Heart left ventricle (tissue), 7 donors: ENCODE measurements around the genes HOMEZ and PSME1.

- PRO-cap, 6 experiments: no peak in any of the 6 experiments
- RAMPAGE, long total RNA, 2 experiments: no peak in any of the 2 experiments
- RRBS: no CpG with 5 or more reads among the region's 8 CpGs
Measured at GRCh38 chr14:23121295-23121886, 2.3 kb upstream of the CEBPE start.

DNA sequence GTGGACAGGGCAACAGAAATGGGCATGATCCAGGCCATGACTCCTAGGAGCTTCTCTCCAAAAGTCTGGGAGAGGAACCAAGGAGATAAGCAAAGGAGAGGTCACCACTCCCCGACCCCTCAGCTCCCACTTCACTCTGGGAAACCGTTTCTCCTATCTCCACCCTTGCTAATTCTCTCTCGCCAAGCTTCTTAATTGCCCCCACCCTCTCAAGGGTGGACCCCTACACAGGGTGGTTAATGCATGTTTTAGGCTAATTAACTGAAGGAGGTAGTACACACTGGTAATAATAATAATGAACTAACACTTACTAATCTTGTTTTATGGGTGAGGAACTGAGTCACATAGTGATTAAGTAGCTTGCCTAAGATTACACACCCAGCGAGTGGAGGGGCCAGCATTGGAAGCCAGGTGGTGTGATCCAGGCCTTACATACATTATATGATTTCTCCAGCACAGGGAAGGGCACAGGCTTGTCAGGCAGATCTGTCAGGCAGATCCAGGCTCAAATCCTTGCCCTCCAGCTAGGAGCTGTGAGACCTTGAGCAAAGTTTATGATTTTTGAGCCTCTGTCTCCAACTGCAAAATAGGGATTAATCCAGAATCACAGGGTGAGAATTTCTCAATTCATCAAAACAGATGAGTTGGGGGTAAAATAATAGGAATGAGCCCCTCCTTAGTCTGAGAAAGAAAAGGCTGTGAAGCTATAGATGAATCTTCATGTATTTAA, 19.1 kb upstream of the CEBPE start:
- PRO-cap, 6 experiments: no peak in any of the 6 experiments
- RAMPAGE, long total RNA, 2 experiments: no peak in any of the 2 experiments
- RRBS: no CpG with 5 or more reads among the region's 4 CpGs

GRCh38 chr14:23157408-23158041, 25.9 kb downstream of the SLC7A8 start:
- PRO-cap, 6 experiments: no peak in any of the 6 experiments
- RAMPAGE, long total RNA, 2 experiments: no peak in any of the 2 experiments
- RRBS: no CpG with 5 or more reads among the region's 5 CpGs

DNA sequence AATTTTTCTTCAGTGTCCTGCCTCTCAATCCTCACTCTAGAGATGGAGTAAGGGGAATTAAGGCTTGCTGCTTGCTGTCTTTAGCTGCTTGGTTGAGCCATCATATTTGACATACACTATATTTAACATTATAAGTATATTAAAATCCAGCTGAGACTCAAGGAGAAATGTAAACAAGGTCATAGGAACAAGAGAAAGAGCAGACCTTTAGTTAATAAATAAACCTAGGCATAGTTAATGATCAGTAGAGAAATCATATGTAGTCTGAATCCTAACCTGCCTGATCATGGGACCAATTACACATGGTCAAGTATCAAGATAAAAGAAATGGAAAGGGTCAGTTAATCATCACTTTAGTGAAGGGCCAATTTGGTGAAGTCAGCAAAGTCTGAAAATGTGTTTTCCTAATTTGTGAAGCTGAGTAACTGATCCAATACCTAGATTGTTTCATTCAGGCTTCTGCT, 7.5 kb downstream of the RNF212B start:
- PRO-cap, 6 experiments: no peak in any of the 6 experiments
- RAMPAGE, long total RNA, 2 experiments: no peak in any of the 2 experiments

DNA sequence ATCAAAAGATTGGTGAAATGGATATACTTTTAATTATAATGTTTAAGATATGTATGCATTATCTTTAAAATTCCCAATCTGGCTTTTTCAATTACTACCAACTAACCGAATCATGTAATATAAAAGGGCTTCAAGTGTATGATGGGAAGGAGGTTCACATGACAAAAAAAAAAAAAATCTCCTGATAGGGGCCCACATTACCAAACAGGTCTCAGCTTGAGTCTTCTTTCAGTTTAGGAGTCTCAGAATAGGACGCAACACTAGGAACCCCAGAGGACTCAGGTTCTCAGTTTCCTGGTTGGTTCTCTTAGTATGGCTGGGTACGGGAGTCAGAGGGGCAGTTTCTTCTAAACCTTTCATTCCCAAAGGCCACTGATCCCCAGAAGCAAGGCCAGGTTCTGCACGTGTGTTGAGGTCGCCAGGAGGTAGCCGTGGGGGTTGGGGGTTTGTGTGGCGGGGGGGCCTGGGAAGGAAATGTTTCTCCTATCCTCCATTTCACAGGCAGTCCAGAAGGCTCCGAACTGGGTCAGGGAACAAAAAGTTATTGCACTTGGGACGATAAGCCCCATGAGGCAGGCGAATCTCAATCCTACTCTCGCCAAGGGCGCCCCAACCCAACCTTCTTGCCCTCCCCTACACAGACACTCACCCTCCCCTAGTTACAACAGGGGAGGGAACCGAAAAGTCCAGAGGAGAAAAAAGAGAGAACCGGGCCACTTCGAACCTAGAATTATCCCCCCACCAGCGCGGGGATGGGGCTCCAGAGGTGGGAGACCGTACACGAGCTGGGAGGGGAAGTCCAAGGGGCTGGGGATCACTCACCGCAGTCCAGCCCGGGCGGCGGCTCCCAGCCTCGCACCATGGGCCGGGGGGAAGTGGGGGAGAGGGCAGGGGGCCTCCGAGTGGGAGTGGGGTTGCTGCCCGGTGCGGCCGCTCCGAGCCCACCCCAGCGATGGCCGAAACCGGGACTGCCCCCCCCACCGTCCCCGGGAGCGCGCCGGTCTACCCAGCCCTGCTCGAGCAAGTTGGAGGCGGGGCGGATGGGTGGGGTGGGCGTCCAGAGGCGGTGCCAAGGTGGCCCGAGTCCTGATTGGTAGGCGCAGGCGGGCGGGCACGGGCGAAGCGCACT, at the start of gene HOMEZ:
TSS of gene HOMEZ (minus strand) at position 1,042 of the 1,129 bp plus-strand sequence.
- PRO-cap, 6 experiments: peak in 6 of 6 experiments; most common plus-strand start position 231 of the sequence (in 1); most common minus-strand start position 970 of the sequence (in 2)
- RAMPAGE, long total RNA, 2 experiments: start-site peak on the minus strand in 2 of 2 experiments, centred at positions 979 to 1,015 of the sequence, 24 to 58 reads per replicate
- RRBS: 3% methylated on average over 9 of the region's 50 CpGs

DNA sequence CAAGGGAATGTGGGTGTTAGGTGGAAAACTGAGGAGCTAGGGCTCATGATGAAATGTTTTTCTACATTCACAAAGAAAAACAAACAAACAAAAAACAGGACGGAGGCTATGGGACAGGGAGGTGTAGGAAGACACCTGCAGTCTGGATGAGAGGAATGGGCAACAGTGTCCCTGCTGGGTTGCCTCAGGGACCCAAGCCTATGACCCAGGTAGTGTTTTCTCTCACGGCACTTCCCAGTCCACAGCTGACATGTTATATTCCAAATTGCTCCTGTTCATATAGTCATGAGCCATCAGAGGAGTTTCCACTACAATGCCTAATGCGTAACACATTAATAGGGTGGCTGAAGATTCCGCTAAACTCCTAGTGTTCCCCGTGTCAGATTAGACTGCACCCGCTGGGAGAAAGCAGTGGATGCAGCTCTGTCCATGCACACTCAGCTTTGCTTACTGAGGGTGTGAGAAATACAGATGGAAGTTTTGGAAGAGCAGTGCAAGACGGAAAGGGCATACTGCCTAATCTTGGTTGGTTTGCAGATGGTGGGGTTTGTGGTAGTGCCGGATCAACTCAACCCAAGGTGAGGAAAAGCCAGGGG, 5.7 kb downstream of the PPP1R3E start:
- PRO-cap, 6 experiments: peak in 1 of 6 experiments; most common minus-strand start position 252 of the sequence (in 1)
- RAMPAGE, long total RNA, 2 experiments: no peak in any of the 2 experiments
- RRBS: no CpG with 5 or more reads among the region's 8 CpGs

GRCh38 chr14:23310618-23311432, 4.2 kb downstream of the BCL2L2 start:
- PRO-cap, 6 experiments: no peak in any of the 6 experiments
- RAMPAGE, long total RNA, 2 experiments: no peak in any of the 2 experiments
- RRBS: no CpG with 5 or more reads among the region's 2 CpGs

- PRO-cap, 6 experiments: peak in 4 of 6 experiments; most common minus-strand start chr14:23388164 (in 2)
- RAMPAGE, long total RNA, 2 experiments: no peak in any of the 2 experiments
- RRBS: no CpG with 5 or more reads among the region's 11 CpGs
Measured at GRCh38 chr14:23387976-23388476, 11.2 kb downstream of the CMTM5 start.

GRCh38 chr14:23399132-23399592, 8.9 kb downstream of the MYH6 start:
- PRO-cap, 6 experiments: peak in 3 of 6 experiments; most common minus-strand start chr14:23399387 (in 2)
- RAMPAGE, long total RNA, 2 experiments: no peak in any of the 2 experiments
- RRBS: no CpG with 5 or more reads among the region's 5 CpGs

DNA sequence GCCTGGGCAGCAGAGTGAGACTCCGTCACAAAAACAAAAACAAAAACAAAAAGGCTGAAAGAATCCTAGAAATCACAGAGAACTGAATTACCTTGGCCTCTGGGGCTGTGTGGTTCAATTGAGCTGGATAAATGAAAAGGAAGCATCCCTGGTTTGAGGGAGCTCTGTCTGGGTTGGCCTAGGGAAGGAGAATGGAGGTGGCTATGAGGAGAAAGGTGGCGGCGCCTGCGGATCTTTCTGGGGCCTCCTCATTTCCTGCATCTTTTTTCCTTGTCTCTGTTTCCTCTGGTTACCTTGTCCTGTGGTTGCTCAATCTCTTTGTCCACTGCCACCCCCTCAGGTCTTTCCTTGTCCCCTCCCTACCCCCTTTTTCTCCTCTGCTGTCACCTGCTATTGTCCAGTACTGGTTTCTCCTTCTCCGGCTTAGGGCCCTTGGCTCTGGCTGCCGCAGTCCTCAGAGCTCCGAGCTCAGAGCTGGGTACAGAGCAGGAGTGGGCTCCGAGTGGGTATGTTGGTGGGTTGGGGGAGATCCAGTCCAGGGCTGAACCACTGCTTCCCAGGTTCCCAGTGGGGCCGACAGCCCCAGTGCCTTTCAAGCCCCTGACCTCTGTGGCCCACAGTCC, 3.2 kb upstream of the MYH6 start:
- PRO-cap, 6 experiments: peak in 3 of 6 experiments; most common minus-strand start position 264 of the sequence (in 3)
- RAMPAGE, long total RNA, 2 experiments: no peak in any of the 2 experiments
- RRBS: no CpG with 5 or more reads among the region's 9 CpGs

GRCh38 chr14:23420720-23421493, 12.8 kb upstream of the MYH6 start:
- PRO-cap, 6 experiments: peak in 2 of 6 experiments; most common minus-strand start chr14:23421212 (in 1)
- RAMPAGE, long total RNA, 2 experiments: no peak in any of the 2 experiments
- RRBS: no CpG with 5 or more reads among the region's 8 CpGs

- PRO-cap, 6 experiments: peak in 2 of 6 experiments; most common minus-strand start chr14:23421770 (in 2)
- RAMPAGE, long total RNA, 2 experiments: no peak in any of the 2 experiments
- RRBS: no CpG with 5 or more reads among the region's 1 CpG
Measured at GRCh38 chr14:23421494-23422010, 13.5 kb upstream of the MYH6 start.

- PRO-cap, 6 experiments: no peak in any of the 6 experiments
- RAMPAGE, long total RNA, 2 experiments: no peak in any of the 2 experiments
- RRBS: no CpG with 5 or more reads among the region's 7 CpGs
Measured at GRCh38 chr14:23430312-23431161, 4.9 kb downstream of the MYH7 start.

GRCh38 chr14:23444385-23444823, 8.9 kb upstream of the MYH7 start:
- PRO-cap, 6 experiments: peak in 6 of 6 experiments; most common plus-strand start chr14:23444525 (in 3); most common minus-strand start chr14:23444483 (in 6)
- RAMPAGE, long total RNA, 2 experiments: no peak in any of the 2 experiments
- RRBS: no CpG with 5 or more reads among the region's 2 CpGs

DNA sequence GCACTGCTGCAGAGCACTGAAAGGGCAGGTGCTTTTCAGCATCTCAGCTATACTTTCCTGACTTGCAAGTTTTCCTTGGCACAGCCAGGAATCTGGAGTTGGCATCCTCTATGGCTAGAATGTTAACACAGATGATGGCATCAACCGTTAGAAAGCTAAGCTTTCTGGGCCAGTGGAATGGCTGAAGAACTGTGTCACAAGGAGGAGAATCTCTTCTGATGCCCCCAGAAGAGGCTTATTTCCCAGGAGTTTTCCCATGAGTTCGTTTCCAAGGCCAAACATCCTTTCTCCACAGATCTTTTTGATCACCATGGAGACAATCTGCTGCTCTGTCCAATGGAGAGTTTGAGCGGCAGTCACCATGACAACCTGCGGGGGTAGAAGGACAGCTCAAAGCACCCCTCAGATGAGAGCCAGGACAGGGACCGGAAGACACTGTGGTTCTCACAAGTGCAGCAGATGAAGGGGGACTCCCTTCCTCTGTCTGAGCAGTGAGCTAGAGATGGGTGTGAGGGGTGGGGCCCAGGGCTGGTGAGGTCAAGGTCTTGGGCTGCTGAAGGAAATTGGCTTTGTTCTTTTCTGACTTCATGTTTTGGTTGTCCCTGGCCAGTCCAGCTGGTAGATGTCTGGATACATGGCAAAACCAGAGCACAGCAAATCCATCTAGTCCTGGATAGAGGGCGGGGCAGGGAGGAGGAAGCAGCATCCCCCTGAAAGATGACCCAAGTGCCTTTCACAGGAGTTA, 24.1 kb downstream of the DHRS2 start:
- PRO-cap, 6 experiments: no peak in any of the 6 experiments
- RAMPAGE, long total RNA, 2 experiments: no peak in any of the 2 experiments
- RRBS: no CpG with 5 or more reads among the region's 6 CpGs

- PRO-cap, 6 experiments: peak in 1 of 6 experiments; most common plus-strand start chr14:23694340 (in 1)
- RAMPAGE, long total RNA, 2 experiments: no peak in any of the 2 experiments
- RRBS: no CpG with 5 or more reads among the region's 9 CpGs
Measured at GRCh38 chr14:23694059-23695014, 58.2 kb downstream of the DHRS2 start.

DNA sequence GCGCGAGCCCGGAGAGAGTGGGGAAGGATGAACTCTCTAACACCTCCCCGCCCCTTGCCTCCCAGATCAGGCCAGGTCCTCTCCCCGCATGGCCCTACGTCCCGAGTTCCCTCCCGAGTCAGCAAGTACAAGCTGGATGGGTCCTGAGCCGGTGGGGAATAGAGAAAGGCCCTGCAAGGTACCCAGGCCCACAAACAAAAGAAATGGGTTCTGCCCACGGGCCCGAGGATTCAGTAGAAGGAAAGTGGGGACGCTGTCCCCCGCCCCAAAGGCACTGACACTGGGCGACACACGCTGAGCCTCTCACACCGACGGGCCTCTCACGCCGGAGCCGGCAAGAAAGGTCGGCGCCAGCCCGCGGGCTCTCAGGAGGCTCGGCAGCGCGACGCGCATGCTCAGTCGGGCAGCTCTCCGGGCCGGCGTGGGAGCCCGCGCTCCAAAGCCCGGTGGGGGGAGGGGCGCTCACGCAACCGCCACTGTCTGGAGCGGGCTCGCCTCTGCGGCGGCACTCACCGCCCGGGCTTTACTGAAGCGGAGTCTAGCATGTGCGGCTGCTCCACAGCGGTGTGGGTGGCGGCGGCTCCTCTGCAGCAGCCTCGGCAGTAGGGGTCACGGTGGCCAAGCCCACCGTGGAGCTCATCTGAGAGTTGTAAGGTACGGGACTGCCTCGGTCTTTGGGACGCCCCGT, 18.0 kb downstream of the DHRS4L2 start:
- PRO-cap, 6 experiments: peak in 1 of 6 experiments; most common plus-strand start position 476 of the sequence (in 1); most common minus-strand start position 339 of the sequence (in 1)
- RAMPAGE, long total RNA, 2 experiments: no peak in any of the 2 experiments
- RRBS: no CpG with 5 or more reads among the region's 57 CpGs

- PRO-cap, 6 experiments: no peak in any of the 6 experiments
- RAMPAGE, long total RNA, 2 experiments: no peak in any of the 2 experiments
- RRBS: no CpG with 5 or more reads among the region's 8 CpGs
Measured at GRCh38 chr14:24079665-24080332, 8.4 kb downstream of the CPNE6 start.

DNA sequence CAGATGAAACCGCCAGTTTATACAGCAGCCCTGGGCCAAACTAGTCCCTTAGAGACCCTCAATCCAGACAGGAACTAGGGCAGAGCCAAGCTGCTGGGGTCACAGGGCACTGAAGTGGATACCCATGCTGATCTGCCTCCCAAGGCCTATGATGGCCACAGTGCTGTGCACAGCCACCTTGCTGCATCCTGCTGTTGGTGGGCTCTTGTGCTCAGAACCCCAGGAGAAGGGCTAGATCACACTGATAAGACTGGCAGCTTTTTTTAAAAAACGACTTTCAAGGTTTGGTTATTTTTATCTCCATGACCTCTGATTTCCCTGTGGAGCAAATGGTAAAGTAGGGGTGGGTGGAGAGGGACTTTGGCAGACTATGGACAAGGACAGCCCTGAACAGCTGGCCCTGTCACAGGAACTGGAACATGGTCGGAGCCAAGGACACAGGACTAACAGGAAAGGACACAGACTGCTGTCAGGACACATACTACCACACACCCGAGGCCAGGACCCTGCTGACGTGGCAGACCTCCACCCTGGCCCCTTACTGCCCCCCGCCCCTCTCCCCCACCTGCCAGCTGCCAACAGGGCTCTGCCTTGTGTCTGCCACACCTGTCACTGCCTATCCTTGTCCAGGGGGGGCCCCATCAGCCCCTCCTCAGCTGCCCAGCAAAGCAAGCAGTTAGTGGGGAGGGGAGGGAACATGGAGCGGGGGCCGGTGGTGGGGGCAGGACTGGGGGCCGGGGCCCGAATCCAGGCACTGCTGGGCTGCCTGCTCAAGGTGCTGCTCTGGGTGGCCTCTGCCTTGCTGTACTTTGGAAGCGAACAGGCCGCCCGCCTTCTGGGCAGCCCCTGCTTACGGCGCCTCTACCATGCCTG, 644 bp downstream of the FITM1 start:
- PRO-cap, 6 experiments: peak in 6 of 6 experiments; most common plus-strand start position 459 of the sequence (in 6); most common minus-strand start position 445 of the sequence (in 3)
- RAMPAGE, long total RNA, 2 experiments: start-site peak on the plus strand in 2 of 2 experiments, centred at positions 778 to 779 of the sequence, 674 to 2,884 reads per replicate
- RRBS: no CpG with 5 or more reads among the region's 15 CpGs

DNA sequence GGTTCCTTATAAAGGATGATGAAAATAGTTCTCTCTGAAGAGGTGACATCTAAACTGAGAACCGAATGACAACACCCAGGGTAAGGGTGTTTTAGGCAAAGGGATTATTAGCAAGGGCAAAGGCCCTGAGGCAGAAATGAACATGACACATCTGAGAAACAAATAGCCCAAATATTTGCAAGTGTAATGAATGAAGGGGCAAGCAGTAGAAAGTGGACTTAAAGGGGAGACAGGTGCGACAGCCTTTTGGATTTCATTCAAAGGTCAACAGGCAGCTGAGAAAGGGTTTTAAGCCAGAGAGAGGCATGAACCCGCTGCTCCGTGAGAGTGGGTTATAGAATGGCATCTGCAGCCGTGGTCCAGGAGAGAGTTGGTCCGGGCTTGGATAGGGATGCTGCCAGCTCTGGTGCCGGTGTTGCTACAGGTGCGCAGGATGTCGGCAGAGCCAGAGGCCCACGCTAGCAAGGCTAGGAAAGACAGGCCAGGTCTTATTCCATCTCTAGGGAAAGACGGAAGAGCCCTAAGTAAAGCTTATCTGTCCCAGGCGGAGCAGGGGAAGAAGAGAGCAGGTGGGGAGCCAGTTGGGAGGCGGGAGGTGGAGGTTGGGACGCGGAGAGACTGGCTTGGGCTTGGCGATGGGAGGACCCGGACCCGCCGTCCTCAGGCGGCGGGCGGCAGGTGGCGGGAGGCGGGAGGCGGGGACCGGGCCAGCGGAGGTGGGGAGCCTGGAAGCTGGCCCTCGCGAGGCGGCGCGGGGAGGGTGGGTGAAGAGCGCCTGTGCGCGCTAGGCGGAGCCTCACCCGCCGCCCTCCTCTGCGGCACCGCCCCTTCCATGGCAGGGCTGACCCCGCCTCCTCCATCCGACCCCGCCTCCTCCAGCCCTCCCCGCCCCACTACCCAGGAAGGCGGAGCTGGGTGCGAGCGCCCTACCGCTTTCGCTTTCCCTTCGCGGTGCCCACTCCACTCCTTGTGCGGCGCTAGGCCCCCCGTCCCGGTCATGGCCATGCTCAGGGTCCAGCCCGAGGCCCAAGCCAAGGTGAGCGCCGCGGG, at the start of gene PSME1:
TSS of gene PSME1 (plus strand) at position 929 of the 1,050 bp plus-strand sequence.
- PRO-cap, 6 experiments: peak in 6 of 6 experiments; most common plus-strand start position 938 of the sequence (in 6); most common minus-strand start position 680 of the sequence (in 6)
- RAMPAGE, long total RNA, 2 experiments: start-site peak on the plus strand in 2 of 2 experiments, centred at positions 933 to 939 of the sequence, 2,441 to 8,785 reads per replicate
- RRBS: 3% methylated on average over 8 of the region's 59 CpGs